ENCODE measurements around a stretch of chr7.

- RRBS = no CpG with 5 or more reads among the region's 9 CpGs
Measured at GRCh38 chr7:3618937-3619281, 317.9 kb downstream of the SDK1 start.

DNA sequence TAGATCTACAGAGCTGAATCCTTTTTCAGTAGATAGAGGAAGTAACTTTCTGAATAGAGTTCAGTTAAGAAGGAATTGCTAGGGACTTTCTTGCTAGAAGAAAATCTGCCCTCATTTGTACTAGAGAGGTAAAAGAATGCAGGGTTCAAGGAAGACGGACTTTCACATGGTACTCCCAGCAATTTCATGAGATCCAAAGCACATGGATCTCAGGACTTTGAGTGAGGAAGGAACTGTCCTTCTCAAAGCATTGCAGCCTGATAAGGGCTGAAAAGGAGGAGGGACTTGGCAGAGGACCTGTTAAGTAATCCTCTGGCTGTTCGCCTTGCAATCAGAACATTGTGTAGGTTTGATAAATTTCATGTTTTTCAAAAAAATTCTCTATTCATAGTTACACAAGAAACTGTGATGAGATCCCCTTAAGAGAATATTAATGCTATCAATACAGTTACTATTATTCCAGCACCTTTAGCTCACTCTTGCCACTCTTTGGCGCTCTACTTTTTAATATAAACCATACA, 424.1 kb downstream of the SDK1 start:
- RRBS = no CpG with 5 or more reads among the region's 3 CpGs

DNA sequence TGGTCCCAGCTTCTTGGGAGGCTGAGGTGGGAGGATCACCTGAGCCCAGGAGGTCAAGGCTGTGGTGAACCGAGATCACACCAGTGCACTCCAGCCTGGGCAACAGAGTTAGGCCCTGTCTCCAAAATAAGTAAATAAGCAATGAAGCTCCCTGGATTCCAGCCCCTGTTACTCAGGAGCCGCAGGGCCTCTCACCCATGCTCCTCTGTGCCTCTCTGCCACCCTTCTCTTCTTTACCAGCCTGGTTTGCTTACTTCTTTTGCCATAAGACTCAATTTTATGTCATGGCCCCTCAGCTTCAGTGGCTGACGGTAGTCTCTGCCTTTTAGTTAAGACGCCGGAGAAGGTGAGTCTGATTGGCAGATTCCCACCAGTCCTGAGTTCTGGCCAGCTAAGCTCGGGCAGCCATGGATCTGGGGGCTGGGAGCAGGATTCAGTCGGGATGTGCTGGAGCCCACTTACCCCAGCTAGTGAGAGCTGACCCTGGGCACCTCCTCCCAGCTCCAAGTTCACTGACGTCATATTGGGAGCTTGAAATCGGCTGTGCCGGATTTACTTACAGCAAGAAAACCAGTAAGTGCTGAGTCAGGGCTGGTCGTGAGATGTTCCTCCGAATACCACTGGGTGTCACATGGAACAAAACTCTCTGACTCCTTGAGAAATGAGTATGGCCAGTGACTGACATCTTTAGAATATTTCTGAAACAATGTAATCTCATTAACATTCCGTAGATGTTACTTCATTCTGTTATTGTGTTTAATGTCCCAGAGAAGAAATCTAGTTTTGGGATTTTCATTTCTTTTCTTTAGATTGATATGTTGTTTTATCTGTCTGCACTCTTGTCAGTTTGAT, 621.0 kb downstream of the SDK1 start:
- RRBS = no CpG with 5 or more reads among the region's 13 CpGs

DNA sequence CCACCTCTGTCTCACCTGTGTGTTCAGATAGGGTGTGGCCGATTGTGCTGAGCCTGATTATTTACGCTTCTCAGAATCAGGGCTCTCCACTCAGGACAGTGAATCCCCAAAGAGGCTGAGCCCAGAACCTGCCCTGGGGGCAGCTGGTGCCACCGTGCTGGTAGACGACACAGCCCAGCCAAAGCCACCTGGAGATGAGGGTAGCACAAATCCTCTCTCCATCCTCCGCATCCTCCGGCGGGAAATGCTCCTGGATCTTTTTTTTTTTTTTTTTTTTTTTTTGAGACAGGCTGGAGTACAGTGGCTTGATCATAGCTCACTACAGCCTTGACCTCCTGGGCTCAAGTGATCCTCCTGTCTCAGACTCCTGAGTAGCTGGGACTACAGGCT, 631.8 kb downstream of the SDK1 start:
- RRBS = no CpG with 5 or more reads among the region's 7 CpGs

DNA sequence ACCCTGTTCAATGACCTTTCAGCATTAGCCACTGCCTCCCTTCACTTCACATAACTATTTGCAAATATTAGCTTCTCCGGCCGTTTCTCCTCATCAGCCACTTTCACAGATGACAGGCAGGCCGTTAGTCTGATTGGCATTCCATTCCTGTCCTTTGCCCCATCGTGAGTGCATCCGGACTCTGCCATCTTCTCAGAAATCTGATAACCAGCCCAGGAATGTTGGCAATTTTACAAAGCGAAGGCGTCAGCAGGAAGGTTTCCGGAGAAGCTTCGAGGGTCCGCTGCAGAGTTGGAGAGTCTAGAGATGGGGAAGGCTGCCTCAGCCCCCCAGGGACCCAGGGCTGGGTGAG, 647.8 kb downstream of the SDK1 start:
- RRBS = 10% methylated on average over 5 of the region's 10 CpGs

GRCh38 chr7:4134513-4135270, 547.4 kb upstream of the FOXK1 start:
- RRBS = 64% methylated on average over 13 of the region's 30 CpGs

DNA sequence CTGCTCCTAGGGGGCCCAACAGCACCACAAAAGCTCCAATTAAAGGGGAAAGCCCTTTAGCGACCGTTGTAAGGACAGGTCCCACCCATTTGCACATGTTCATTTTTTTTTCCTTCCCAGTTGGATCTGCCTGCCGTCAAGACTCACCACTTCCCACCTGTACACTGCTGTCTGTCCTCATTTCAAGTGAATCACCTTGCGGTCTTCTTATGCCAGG, 147.4 kb upstream of the FOXK1 start:
- RRBS = no CpG with 5 or more reads among the region's 4 CpGs

GRCh38 chr7:4642576-4642929, 39.5 kb upstream of the FOXK1 start:
- RRBS = no CpG with 5 or more reads among the region's 8 CpGs

- RRBS = no CpG with 5 or more reads among the region's 18 CpGs
Measured at GRCh38 chr7:4694481-4695432, 12.7 kb downstream of the FOXK1 start.

GRCh38 chr7:4835583-4836178, 26.1 kb downstream of the PAPOLB start:
- RRBS = no CpG with 5 or more reads among the region's 18 CpGs

DNA sequence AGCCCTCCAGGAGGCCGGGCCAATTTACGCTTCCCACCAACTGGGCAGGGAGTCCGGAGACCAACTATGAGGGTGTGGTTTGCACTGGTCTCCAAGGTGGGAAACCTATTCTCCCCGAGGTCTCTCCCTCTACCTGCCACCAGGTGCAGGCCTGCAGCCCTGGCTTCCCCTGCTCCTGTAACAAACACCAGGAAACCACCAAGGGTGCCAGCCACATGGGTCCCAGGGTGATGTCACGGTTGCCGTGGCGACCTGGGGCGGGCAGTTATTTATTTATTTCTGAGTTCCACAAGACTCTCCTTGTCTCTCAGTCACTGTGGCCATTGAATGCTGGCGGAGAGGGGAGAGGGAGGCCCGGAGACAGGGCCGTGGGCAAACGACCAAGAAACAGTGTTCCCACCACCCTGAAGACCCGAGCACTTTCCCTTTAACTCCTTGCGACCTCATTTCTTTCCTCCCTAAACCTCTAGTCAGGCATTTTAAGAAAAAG, 27.0 kb downstream of the MMD2 start:
- RRBS = 66% methylated on average over 2 of the region's 14 CpGs

DNA sequence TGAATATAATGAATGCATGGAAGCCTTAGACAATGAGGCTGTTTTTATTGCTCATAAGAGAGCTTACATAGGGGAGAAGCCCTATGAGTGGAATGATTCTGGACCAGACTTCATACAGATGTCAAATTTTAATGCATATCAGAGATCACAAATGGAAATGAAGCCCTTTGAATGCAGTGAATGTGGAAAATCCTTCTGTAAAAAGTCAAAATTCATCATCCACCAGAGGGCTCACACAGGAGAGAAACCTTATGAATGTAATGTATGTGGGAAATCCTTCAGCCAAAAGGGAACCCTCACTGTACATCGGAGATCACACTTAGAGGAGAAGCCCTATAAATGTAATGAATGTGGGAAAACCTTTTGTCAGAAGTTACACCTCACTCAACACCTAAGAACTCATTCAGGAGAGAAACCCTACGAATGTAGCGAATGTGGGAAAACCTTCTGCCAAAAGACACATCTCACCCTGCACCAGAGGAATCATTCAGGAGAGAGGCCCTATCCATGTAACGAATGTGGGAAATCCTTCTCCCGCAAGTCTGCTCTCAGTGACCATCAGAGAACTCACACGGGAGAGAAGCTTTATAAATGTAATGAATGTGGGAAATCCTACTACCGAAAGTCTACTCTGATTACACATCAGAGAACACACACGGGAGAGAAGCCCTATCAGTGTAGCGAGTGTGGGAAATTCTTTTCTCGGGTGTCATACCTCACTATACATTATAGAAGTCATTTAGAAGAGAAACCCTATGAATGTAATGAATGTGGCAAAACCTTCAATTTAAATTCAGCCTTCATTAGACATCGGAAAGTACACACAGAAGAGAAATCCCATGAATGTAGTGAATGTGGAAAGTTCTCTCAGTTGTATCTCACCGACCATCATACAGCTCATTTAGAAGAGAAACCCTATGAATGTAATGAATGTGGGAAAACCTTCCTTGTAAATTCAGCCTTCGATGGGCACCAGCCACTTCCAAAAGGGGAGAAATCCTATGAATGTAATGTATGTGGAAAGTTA, 18.7 kb downstream of the RBAK start:
- RRBS = no CpG with 5 or more reads among the region's 13 CpGs

DNA sequence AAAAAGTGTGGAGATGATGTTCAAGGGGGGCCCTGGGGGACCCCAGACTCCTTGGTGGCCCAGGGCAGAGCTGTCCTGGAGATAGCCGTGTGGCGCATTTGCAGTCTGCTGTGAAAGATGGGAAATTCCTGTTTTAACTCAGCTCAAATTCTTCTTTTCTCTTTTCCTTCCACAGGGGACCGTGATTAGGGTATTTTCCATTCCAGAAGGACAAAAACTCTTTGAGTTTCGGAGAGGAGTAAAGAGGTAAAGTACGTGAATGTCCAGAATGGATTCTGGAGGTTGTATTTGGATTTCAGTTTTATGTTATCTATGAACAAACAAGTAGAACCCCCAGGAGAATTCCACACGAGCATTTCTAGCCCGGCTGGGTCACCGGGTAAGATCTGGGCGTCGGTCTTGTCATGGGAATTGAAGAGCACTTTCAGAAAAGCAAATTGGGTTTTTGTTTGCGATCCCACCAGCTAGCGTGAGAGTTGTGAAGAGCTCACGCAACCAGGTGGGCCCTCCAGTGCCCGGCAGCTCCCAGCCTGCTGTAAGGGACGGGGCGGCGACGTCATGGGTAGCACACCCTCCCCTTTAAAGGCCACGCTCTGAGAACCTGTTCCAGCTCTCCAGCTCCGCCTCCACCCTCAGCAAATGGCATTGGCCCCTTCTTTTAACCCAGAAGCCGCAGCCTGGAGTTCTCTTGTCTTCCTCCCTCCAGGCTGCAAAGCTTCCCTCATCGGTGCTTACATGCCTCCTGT, 32.6 kb downstream of the WIPI2 start:
- RRBS = no CpG with 5 or more reads among the region's 22 CpGs

DNA sequence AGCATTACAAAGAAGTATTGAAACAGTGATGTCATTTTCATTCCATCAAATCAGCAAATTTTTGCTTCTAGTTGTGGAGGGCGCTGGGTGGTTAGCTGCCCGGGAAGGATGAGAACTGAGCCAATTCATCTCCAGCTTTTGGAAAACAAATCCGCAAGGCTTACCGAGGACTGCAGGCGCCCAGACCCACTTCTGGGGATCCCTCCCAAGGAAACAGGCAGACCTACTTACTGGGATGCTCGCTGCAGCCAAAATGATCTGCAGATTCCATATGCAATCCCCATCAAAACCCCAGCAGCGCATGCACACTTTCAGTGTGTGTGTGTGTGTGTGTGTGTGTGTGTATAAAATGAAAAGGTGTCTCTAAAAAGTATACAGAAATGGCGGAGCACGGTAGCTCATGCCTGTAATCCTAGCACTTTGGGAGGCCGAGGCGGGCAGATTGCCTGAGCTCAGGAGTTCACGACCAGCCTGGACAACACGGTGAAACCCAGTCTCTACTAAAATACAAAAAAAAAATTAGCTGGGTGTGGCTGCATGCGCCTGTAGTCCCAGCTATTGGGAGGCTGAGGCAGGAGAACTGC, 19.1 kb downstream of the TNRC18 start:
- RRBS = no CpG with 5 or more reads among the region's 14 CpGs

- RRBS = no CpG with 5 or more reads among the region's 12 CpGs
Measured at GRCh38 chr7:5417383-5418363, 6.0 kb downstream of the TNRC18 start.

DNA sequence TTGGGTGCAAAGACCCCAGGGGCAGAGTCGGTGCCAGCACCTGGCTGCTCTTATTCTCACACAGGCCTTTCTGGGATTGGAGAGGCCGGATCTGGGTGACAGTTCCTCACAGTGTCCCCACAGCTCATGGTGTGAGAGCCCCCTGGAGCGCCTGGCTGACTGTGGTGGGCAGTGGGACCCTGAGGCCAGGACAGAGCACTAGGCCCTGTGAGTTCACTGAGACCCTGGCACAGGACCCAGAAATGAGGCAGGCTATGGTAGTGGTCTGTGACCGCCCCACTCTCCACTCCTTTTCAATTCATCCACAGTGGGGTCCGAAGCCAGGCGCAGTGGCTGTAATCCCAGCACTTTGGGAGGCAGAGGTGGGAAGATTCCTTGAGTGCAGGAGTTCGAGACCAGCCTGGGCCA, 5.9 kb upstream of the FBXL18 start:
- RRBS = no CpG with 5 or more reads among the region's 7 CpGs

DNA sequence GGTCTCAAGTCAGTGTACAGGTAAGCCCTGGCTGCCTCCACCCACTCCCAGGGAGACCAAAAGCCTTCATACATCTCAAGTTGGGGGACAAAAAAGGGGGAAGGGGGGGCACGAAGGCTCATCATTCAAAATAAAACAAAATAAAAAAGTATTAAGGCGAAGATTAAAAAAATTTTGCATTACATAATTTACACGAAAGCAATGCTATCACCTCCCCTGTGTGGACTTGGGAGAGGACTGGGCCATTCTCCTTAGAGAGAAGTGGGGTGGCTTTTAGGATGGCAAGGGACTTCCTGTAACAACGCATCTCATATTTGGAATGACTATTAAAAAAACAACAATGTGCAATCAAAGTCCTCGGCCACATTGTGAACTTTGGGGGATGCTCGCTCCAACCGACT, 3.2 kb downstream of the ACTB start:
- RRBS = no CpG with 5 or more reads among the region's 7 CpGs

GRCh38 chr7:5528928-5529487, 1.4 kb downstream of the ACTB start:
- RRBS = 2% methylated on average over 2 of the region's 24 CpGs

DNA sequence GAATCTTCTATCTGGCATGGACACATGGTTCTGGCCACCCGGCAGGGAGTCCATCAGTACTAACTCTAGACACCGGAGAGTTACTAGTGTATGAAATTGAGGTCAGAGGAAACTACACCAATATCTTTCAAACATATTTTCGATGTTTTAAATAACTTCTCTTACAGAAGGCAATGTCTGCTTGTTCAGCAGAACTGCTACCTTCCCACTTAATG, 89.9 kb downstream of the RNF216 start:
- RRBS = no CpG with 5 or more reads among the region's 3 CpGs

DNA sequence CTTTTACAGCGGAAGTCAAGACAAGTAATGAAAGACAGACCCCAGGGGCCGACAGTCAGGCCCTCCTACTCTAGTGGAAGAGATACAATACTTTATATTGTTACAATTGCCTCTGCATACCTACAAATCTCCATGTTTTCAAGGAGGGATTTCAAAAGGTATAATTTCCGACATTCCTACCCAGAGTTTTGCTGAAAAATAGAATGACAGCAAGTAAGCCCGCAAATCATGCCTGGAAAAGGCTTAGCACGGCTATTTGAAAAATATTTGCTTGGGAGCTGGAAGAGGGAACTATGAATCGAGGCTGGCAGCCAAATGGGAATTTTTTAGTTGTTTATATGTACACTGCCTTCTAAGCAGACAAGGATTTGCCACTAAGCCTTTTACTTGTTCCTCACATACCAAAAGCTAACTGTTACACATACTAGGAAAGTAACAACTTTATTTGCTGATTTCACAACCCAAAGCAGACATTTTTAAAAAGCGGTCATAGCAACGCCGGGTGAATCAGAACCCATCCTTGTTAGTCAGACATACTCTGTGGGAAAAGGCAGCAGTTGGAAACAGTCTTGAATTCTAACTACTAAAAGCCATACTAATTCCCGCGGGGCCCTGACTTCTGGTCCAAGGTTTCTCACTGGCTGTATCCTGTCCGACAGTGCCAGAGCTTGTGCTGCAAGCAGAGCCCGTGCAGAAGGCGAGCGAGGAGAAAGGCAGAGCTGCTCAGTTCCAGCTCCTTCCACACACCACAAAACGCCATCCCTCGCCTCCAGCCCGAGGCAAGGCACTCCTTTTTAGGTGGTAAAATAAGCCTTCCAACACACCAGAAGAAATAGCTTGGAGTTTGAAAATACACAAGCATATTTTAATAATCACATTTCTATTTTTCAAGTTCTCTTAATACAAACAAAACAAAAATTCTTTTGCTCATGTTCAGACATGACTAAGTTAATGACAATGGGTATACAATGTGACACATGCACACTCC, 89.3 kb downstream of the RNF216 start:
- RRBS = no CpG with 5 or more reads among the region's 18 CpGs

Measured in cardiac fibroblast (primary cell).